ENCODE results near the gene DYRK4.

GRCh38 chr12:3278424-3278818 is 201.2 kb downstream of the TSPAN9 start:
CAGE:
- cytosol, long polyA minus RNA: no peak
- cytosol, long polyA plus RNA: no peak
- long polyA plus RNA: no peak
- nucleus, long polyA minus RNA: no peak
- nucleus, long polyA plus RNA: no peak

CAGE:
- cytosol, long polyA minus RNA: no peak
- cytosol, long polyA plus RNA: no peak
- long polyA plus RNA: no peak
- nucleus, long polyA minus RNA: no peak
- nucleus, long polyA plus RNA: no peak
These were observed 201.7 kb downstream of the TSPAN9 start for GRCh38 chr12:3278883-3279305.

GRCh38 chr12:3415885-3416117 is 75.2 kb upstream of the PRMT8 start:
CAGE:
- cytosol, long polyA minus RNA: no peak
- cytosol, long polyA plus RNA: no peak
- long polyA plus RNA: no peak
- nucleus, long polyA minus RNA: no peak
- nucleus, long polyA plus RNA: no peak

DNA sequence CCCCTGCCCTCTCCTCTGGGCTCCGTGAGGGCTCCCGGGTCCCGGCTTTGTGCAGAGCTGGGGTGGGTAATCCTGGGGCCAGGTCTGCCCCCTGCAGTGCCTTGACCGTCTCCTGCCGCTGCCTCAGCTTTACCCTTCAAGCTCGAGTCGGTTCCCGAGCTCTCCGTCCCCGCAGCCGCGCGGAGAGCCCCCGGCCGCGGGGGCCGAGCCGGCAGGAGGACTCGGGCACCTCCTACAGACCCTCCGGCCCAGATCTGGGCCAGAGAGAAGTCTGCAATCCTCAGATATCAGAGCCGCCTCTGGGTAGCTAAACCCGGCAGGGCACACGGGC is 996 bp downstream of the PRMT8 start:
CAGE:
- cytosol, long polyA minus RNA: no peak
- cytosol, long polyA plus RNA: no peak
- long polyA plus RNA: no peak
- nucleus, long polyA minus RNA: no peak
- nucleus, long polyA plus RNA: no peak

GRCh38 chr12:3885470-3885799 is 12.2 kb upstream of the PARP11 start:
CAGE:
- cytosol, long polyA minus RNA: no peak
- cytosol, long polyA plus RNA: no peak
- long polyA plus RNA: no peak
- nucleus, long polyA minus RNA: no peak
- nucleus, long polyA plus RNA: no peak

CAGE:
- cytosol, long polyA minus RNA: no peak
- cytosol, long polyA plus RNA: no peak
- long polyA plus RNA: no peak
- nucleus, long polyA minus RNA: no peak
- nucleus, long polyA plus RNA: no peak
These were observed 85.3 kb upstream of the PARP11 start for GRCh38 chr12:3958431-3959007.

CAGE:
- cytosol, long polyA minus RNA: no peak
- cytosol, long polyA plus RNA: no peak
- long polyA plus RNA: no peak
- nucleus, long polyA minus RNA: no peak
- nucleus, long polyA plus RNA: no peak
These were observed 151.5 kb upstream of the PARP11 start for GRCh38 chr12:4024663-4025074.

CAGE:
- cytosol, long polyA minus RNA: no peak
- cytosol, long polyA plus RNA: no peak
- long polyA plus RNA: no peak
- nucleus, long polyA minus RNA: start-site peak on the plus strand at chr12:4031636-4031645, 7 reads
- nucleus, long polyA plus RNA: no peak
These were observed 158.0 kb upstream of the PARP11 start for GRCh38 chr12:4030805-4031905.

DNA sequence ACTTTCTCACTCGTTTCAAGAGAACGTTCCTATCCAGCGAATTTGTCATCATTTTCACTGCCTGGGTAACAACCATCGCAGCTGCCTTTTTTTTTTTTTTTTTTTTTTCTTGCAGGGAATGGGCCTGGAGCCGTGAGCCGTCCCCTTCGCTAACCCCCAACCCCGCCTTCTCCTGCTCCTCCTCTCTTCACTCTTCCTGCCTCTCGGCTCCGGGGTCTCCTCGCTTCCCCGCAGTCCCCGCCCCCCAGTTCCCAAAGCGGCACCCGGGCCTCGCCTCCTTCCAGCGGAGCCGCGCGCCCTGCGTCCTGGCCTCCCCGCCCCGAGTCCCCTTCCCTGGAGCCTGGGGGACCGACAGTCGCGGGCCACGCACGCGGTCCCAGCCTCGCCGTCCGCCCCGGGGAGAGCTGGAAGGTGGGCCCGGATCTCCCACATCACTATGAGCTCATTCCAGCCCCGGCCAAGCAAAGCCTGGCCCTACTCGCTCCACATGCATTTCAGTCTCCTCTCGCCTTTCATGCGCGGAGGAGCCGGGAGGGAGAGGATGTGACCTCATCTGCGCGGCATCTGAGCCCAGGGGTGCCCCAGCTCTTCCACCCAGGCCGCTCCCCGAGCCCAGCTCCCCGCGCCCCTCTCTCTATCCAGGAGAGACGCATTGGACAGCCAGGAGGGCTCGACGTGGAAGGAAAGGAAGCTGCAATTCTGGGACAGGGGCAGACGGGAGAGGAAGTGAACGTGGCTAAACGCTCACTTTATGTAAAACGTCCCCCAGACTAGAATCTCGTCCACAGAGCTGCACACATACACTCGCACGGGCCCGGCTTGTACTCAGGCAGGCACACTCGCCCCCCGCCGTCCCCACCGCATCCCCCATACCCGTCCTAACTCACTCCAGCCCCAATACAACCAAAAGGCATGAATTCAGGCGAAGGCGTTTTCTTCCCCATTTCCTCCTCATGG is 108.8 kb upstream of the CCND2 start:
CAGE:
- cytosol, long polyA minus RNA: no peak
- cytosol, long polyA plus RNA: no peak
- long polyA plus RNA: no peak
- nucleus, long polyA minus RNA: no peak
- nucleus, long polyA plus RNA: no peak

DNA sequence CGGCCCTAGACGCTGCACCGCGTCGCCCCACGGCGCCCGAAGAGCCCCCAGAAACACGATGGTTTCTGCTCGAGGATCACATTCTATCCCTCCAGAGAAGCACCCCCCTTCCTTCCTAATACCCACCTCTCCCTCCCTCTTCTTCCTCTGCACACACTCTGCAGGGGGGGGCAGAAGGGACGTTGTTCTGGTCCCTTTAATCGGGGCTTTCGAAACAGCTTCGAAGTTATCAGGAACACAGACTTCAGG is 653 bp upstream of the CCND2 start:
CAGE:
- cytosol, long polyA minus RNA: no peak
- cytosol, long polyA plus RNA: no peak
- long polyA plus RNA: no peak
- nucleus, long polyA minus RNA: no peak
- nucleus, long polyA plus RNA: no peak

CAGE:
- cytosol, long polyA minus RNA: no peak
- cytosol, long polyA plus RNA: no peak
- long polyA plus RNA: no peak
- nucleus, long polyA minus RNA: no peak
- nucleus, long polyA plus RNA: no peak
These were observed 869 bp downstream of the CCND2 start for GRCh38 chr12:4274260-4275001.

CAGE:
- cytosol, long polyA minus RNA: no peak
- cytosol, long polyA plus RNA: no peak
- long polyA plus RNA: start-site peak on the plus strand at chr12:4301323-4301910, 346 and 888 reads in 2 replicates
- nucleus, long polyA minus RNA: start-site peak on the minus strand at chr12:4302282-4302304, 15 reads
- nucleus, long polyA plus RNA: no peak
These were observed 19.3 kb upstream of the TIGAR start for GRCh38 chr12:4301373-4302518.

DNA sequence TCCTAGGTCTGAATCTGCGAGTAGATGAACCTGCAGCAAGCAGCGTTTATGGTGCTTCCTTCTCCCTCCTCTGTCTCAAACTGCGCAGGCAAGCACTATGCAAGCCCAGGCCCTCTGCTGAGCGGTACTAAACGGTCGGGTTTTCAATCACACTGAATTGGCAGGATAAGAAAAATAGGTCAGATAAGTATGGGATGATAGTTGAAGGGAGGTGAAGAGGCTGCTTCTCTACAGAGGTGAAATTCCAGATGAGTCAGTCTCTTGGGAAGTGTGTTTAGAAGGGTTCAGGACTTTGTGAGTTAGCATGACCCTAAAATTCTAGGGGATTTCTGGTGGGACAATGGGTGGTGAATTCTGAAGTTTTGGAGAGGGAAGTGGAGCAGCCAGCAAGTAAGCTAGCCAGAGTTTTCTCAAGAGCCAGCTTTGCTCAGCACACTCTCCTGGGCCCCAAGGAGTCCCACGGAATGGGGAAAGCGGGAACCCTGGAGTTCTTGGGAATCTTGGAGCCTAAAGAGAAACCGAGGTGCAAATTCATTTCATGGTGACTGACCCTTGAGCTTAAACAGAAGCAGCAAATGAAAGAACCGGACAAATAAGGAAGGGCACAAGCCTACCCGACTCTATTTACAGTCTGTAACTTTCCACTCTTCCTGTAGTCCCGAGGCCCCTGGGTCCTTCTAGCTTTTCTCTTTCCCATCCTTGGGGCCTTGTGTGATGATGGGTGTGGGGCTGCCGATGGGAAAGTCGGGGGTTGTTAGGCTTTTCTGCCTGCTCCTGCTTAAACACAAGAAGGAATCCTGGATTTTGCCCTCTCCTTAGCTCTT is 18.3 kb upstream of the TIGAR start:
CAGE:
- cytosol, long polyA minus RNA: start-site peak on the minus strand centred at position 213 of the sequence, 31 bp wide, 79 reads; start-site peak on the minus strand centred at position 413 of the sequence, 7 bp wide, 17 reads
- cytosol, long polyA plus RNA: no peak
- long polyA plus RNA: no peak
- nucleus, long polyA minus RNA: start-site peak on the minus strand centred at position 211 of the sequence, 72 bp wide, 23 reads
- nucleus, long polyA plus RNA: no peak

DNA sequence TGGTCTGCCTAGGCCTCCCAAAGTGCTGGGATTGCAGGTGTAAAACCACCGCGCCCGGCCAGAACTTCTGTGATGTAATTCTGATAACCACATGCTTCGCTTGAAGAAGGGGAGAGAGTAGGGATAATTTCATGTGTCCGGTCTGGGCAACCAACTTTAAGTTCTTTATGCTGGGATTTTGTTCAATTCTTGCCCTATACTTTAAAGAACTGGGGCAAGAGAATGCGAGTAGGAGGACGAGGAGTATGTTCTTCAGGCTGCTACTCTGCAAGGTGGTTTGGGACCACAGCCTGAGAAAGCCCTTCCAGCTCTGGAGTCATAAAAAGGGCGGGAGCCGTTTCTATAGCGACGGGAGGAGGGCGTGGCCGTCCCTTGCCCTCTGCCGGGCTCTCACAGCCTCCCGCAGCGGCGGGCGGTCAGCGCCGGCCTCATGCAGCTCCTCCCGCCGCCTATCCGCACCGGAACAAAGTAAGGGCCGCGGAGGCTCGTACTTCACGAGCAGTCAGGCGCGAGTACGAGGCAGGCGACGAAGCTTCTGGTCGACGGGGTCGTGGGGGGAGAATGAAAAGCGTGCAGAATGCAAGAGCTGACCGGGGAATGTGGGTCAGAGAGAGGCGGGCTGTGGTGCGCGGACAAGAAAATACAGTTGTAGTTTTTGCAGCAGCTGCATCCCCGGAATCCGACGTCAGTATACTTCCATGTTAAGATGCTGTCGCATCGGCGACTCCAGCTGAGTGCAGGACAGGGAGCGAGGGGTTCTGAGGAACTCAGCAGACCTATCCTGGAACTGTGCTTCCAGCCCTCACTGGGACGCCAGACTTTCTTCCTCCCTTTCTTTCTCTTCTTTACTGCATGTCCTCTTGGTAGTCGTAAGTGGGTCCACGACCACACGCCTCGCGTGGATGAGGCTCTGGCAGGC is at the start of gene DYRK4:
DYRK4 (plus strand) TSS at position 393 of the 919 bp plus-strand sequence.
CAGE:
- cytosol, long polyA minus RNA: no peak
- cytosol, long polyA plus RNA: no peak
- long polyA plus RNA: no peak
- nucleus, long polyA minus RNA: no peak
- nucleus, long polyA plus RNA: no peak

CAGE:
- cytosol, long polyA minus RNA: no peak
- cytosol, long polyA plus RNA: no peak
- long polyA plus RNA: no peak
- nucleus, long polyA minus RNA: no peak
- nucleus, long polyA plus RNA: no peak
These were observed 3.8 kb downstream of the AKAP3 start for GRCh38 chr12:4644902-4645541.

CAGE:
- cytosol, long polyA minus RNA: no peak
- cytosol, long polyA plus RNA: no peak
- long polyA plus RNA: no peak
- nucleus, long polyA minus RNA: no peak
- nucleus, long polyA plus RNA: no peak
These were observed 1.2 kb upstream of the GALNT8 start for GRCh38 chr12:4719036-4719461.

DNA sequence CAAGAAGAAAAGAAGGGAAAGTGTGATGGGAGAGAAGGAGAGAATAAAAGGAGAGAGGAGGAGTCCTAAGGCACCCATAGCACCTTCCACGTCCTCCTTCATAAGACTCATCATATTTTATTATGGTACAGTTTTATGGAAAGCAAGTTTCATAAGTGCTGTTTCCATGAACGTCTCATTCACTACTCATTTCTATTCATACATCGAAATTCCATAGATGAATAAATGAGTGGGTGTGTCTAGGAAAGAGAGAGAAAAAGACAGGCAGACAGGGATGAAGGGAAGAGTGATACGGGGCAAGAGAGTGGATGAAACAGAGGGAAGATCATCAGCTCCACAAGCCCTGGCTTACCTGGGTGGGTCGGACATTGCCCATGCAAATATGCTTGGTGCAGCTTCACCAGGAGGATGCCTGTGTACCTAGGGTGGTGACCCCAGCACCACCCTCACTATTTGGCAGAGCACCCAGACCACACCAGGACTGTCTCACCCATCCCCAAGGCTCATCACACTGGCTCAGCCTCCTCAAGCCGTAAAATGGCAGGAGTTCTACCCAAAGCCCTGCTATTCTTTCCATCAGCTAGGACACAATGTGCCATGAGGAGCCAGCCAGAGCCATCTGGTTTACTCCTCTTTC is 2.9 kb downstream of the GALNT8 start:
CAGE:
- cytosol, long polyA minus RNA: no peak
- cytosol, long polyA plus RNA: no peak
- long polyA plus RNA: no peak
- nucleus, long polyA minus RNA: no peak
- nucleus, long polyA plus RNA: no peak

DNA sequence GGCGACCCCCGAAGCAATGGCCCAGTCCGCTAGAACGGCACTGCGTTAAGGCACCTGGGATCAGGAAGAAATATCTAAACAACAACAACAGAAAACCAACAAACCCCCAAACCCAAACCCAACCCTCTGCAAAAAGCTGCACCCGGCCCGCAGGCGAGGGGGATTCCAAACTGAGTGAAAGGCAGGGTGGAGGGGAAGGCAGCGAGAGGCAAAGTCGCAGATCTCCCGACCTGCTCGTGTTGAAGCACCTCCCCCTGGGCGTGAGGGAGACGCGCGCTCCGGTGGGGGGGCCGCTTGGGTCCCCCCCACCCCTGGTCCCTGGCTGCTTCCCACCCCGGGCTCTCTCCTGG is 1.3 kb downstream of the KCNA1 start:
CAGE:
- cytosol, long polyA minus RNA: no peak
- cytosol, long polyA plus RNA: no peak
- long polyA plus RNA: no peak
- nucleus, long polyA minus RNA: no peak
- nucleus, long polyA plus RNA: no peak

GRCh38 chr12:5010045-5010504 is 33.6 kb upstream of the KCNA5 start:
CAGE:
- cytosol, long polyA minus RNA: no peak
- cytosol, long polyA plus RNA: no peak
- long polyA plus RNA: no peak
- nucleus, long polyA minus RNA: no peak
- nucleus, long polyA plus RNA: no peak

GRCh38 chr12:5046982-5047720 is 3.5 kb downstream of the KCNA5 start:
CAGE:
- cytosol, long polyA minus RNA: no peak
- cytosol, long polyA plus RNA: no peak
- long polyA plus RNA: no peak
- nucleus, long polyA minus RNA: no peak
- nucleus, long polyA plus RNA: no peak